SK-MEL-5 (cell line): Measurements from ENCODE around the genes SCYGR2 and DAW1.

DNA sequence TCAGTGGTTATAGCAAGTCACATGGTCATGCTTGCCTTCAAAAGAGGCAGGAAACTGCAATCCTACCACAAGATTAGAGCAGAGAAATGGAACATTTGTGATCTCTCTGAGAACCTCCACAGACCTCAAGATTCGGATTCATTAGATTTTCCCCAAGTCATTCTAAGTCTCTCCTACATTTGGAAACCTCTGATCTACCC is 48.5 kb upstream of the CCDC195 start:
RAMPAGE:
- cytosol, long total RNA, result no peak
- long total RNA, result no peak
- nucleus, long total RNA, result no peak

RAMPAGE:
- cytosol, long total RNA, result no peak
- long total RNA, result no peak
- nucleus, long total RNA, result no peak
Observed at GRCh38 chr2:224953153-224953686, 89.0 kb downstream of the DOCK10 start.

GRCh38 chr2:226087597-226088251 is 688.2 kb downstream of the NYAP2 start:
RAMPAGE:
- cytosol, long total RNA, result no peak
- long total RNA, result no peak
- nucleus, long total RNA, result no peak

GRCh38 chr2:226540158-226540689 is 259.4 kb downstream of the IRS1 start:
RAMPAGE:
- cytosol, long total RNA, result no peak
- long total RNA, result no peak
- nucleus, long total RNA, result no peak

RAMPAGE:
- cytosol, long total RNA, result no peak
- long total RNA, result no peak
- nucleus, long total RNA, result no peak
Observed at GRCh38 chr2:226649765-226650752, 149.6 kb downstream of the IRS1 start.

DNA sequence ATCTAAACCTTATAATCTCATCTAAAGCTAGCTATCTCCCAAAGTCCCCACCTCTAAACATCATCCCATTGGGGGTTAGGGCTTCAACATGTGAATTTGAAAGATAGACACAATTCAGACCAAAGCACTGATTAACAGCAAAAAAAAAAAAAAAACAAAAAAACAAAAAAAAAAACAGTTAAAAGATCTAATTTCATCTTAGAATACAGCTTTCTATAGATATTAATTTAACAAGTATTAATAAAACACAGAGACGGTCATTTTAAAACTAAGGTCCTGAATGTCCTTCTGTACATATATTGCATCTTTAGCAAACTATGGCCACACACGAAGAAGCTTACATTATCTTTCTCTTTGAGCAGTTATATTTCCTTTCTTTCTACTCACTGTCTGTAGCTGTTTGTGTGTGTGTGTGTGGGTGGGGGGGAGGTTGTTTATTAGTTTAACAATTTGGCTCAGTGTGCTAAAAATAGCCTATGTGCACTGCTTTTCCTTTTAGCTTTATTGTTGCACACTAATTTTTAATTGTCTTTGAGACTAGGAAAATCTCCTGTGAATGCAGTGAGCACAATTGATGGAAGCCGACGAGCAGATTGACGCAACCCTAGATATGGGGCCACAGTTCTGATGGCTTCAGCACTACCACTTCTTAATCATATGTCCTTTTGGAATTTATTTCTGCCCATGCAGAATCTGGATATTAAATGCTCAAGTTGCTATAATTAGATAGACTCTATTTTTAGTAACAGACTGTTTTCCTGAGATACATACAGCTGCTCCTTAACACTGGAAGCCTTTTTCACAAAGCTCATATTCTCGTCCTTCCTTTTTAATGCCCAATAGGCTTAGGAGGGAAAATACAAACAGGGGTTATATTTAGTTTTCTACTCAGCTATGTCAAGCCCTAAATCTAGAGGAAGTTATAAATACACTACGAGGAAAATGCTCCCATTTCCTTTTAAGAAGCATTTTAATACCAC is 109.2 kb downstream of the IRS1 start:
RAMPAGE:
- cytosol, long total RNA, result no peak
- long total RNA, result no peak
- nucleus, long total RNA, result no peak

DNA sequence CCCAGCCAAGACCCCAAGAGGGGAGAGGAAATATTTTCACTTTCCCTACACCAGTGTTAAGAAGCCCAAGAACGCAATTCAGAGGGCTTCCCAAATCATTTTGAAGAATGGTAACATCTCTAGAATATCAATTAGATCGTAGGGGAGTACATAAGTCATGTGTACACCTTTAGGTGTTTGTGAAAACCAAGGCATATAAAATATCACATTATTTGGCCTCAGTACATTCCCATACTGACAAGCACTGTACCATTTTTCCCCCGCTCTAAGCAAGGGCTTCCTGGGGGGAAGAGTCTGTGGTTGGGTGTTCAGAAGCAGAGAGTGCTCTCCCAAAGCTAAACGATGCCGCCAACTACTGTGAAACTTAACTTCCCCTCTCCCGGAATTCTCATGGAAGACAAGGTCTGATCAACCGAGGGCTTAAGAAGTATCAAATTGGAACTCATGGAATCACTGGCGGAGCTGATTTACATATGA is 535 bp upstream of the MFF start:
RAMPAGE:
- cytosol, long total RNA, result no peak
- long total RNA, result no peak
- nucleus, long total RNA, result no peak

GRCh38 chr2:227479702-227480676 is 8.0 kb downstream of the AGFG1 start:
RAMPAGE:
- cytosol, long total RNA, result no peak
- long total RNA, result no peak
- nucleus, long total RNA, result no peak

RAMPAGE:
- cytosol, long total RNA, result no peak
- long total RNA, result no peak
- nucleus, long total RNA, result no peak
Observed at GRCh38 chr2:227546977-227547469, 51.7 kb upstream of the SCYGR2 start.

DNA sequence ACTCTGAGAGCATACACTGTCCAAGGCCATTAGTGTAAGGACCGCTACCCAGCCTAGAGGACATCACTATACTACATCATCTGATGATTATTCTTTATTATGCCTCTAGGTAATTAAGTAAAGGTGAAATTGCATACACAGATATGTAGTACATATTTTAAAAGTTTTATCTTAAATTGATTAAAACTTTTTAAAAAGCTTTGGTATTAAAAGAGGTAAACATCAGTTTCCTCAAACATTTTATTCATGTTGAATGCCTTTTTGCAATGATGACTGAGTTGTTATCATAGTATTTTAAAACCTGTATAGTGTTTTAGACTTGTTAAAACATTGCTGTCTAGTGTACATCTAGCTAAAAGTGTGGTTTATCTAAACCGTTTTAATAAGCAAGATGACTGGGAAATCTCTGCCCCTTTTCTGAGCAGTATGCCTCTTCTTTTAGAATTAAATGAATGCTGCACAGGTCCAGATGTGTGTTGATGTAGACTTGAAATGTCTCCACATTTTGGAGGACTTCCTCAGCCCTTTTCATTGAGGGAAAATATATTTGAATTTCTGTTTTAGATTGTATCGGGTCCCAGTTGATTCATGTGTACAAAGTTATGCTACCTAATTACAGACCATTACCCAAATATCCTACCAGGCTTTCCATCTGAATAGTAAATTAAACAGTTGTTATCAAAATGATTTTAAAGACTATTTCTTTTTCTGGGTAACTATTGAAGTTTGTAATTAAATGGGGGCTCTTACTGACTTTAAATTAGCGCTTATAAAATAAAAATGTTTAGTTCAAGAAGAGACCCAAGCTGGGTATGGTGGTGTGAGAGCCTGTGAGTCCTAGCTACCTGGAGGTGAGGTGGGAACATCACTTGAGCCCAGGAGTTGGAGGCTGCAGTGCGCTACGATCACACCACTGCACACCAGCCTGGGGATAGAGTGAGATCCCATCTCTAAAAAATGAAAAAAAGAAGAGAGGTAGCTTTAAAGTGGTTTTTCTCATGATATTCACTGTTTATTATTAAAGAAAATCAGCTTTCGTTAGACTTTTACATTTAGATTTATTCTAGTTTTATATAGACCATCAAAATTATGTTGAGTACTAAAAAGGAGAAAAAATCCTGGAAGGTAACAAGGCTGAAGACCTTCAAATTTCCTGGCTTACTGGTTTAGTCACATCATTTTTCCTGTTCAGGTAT is 42.3 kb upstream of the SCYGR2 start:
RAMPAGE:
- cytosol, long total RNA, result no peak
- long total RNA, result no peak
- nucleus, long total RNA, result no peak

RAMPAGE:
- cytosol, long total RNA, result no peak
- long total RNA, result no peak
- nucleus, long total RNA, result no peak
Observed at GRCh38 chr2:227598553-227598985, at the start of gene SCYGR2. Gene SCYGR2 (plus strand): TSS chr2:227598893.

DNA sequence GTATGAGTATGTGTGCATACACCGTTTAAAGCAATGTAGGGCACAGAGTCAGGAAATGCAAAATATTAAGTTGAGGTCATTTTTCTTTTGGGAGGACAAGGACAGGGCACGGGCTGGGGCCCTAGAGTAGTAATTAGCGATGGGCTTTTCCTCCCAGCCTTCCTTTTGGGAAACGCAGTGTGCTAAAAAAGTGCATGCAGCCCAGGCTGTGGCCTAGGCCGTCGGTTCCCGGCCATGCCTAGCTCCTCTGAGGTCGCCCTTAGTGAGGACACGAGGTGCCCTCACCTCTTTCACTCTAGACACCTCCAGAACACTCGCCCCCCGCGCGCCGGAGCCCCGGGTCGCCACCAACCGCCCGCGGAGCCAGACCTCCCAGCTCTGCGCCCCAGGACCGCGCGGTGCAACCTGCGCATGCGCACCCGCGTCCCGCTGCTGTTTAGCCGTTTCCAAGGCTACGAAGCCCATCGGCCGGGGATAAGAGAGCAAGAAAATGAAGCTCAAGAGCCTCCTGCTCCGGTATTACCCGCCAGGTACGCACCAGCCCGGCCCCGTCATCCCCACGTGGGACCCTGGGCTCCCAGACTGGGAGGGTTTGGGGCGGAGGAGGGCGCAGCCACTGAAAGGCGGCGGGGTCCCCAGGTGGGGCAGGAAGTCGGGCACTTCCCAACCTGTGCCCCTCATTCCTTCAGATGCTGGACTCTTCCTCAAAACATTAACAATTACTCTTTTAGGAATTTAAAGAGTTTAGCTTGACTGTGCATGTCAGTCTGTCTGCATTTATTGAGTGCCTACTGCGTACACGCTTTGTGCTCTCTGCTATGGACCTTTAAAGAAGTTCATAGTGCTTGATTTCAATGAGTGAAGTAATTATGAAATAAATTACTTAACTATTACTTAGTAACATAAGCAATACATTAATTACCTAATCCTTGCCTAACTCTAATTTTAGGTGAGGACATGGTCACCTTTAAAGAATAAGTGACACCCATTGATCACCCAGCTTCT is at the start of gene DAW1:
TSS of gene DAW1 (plus strand) at position 432 of the 1,005 bp plus-strand sequence.
RAMPAGE:
- cytosol, long total RNA, result no peak
- long total RNA, result no peak
- nucleus, long total RNA, result no peak

GRCh38 chr2:228840383-228841344 is 430.4 kb downstream of the PID1 start:
RAMPAGE:
- cytosol, long total RNA, result no peak
- long total RNA, result no peak
- nucleus, long total RNA, result no peak

GRCh38 chr2:229127590-229128328 is 143.3 kb downstream of the PID1 start:
RAMPAGE:
- cytosol, long total RNA, result no peak
- long total RNA, result no peak
- nucleus, long total RNA, result no peak

DNA sequence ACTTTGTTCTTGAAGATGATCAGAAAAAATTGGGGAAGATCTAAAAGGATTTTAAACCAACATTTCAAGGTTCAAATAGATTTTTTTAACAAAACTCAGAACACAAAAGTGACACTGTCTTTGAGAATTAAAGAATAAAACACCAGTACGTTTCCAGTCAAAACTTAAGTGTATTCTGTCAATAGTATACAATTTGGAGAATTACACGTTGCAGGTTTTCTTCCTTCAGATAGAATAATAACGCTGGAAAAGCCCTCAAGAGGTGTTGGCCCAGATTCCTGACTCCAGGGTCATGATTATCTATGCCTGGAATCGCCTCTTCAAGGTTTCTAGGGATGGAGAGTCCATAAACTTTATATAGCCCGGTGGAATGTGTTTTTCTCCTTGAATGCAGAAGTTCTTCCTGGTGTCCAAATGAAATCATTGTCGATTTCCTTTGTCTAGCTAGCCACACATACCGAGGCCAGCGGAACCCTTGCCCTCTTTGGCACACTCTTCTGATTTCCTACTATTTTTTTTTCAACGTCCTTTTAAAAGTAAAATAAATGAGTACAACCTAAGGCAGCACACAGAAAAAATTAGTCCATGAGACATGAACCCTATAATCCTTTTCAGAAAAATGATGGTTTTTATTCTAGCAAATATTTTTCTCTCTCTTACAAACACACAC is 117.9 kb downstream of the PID1 start:
RAMPAGE:
- cytosol, long total RNA, result no peak
- long total RNA, result no peak
- nucleus, long total RNA, result no peak

RAMPAGE:
- cytosol, long total RNA, result no peak
- long total RNA, result no peak
- nucleus, long total RNA, result no peak
Observed at GRCh38 chr2:229180598-229181216, 90.4 kb downstream of the PID1 start.

DNA sequence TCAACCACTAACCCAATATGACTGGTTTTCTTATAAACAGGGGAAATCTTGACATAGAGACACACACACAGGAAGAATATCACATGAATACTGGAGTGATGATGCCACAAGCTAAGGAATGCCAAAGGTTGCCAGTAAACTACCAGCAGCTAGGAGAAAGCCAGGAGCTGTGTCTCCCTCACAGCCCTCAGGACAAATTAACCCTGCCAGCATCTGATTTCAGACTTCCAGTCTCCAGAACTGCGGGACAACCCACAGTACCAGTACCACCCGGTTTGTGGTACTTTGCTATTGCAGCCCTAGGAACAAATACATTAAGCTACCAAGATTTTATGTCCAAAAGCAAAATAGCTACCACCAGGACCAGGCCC is 10.1 kb downstream of the PID1 start:
RAMPAGE:
- cytosol, long total RNA, result no peak
- long total RNA, result no peak
- nucleus, long total RNA, result no peak

DNA sequence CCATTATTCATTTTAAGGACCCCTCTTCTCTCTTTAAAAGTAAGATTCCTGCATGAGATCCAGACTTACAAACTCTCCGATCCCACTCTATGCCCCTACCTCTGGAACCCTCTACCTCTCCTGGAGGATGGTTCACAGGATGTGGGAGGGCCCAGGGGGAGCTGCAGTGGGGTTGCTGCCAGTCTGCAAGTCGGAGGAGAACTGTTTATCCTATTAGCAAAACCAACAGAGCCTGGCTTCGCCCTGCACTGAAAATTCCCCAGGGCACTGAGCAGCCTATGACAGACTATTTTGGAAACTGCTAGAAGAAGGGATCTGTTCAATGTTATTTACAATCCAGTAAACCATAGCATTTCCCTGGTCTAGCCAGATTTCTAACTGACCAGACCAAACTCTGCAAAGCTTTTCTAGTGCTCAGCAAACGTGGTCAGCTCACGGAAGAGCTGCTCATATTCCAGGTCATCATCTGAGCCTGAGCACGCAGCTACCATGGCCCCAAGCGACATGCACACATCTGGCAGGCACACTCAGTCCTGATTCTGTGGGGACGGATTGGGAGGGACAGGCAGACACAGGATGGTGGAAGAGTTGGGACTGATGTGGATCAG is 64.8 kb upstream of the PID1 start:
RAMPAGE:
- cytosol, long total RNA, result no peak
- long total RNA, result no peak
- nucleus, long total RNA, result no peak

DNA sequence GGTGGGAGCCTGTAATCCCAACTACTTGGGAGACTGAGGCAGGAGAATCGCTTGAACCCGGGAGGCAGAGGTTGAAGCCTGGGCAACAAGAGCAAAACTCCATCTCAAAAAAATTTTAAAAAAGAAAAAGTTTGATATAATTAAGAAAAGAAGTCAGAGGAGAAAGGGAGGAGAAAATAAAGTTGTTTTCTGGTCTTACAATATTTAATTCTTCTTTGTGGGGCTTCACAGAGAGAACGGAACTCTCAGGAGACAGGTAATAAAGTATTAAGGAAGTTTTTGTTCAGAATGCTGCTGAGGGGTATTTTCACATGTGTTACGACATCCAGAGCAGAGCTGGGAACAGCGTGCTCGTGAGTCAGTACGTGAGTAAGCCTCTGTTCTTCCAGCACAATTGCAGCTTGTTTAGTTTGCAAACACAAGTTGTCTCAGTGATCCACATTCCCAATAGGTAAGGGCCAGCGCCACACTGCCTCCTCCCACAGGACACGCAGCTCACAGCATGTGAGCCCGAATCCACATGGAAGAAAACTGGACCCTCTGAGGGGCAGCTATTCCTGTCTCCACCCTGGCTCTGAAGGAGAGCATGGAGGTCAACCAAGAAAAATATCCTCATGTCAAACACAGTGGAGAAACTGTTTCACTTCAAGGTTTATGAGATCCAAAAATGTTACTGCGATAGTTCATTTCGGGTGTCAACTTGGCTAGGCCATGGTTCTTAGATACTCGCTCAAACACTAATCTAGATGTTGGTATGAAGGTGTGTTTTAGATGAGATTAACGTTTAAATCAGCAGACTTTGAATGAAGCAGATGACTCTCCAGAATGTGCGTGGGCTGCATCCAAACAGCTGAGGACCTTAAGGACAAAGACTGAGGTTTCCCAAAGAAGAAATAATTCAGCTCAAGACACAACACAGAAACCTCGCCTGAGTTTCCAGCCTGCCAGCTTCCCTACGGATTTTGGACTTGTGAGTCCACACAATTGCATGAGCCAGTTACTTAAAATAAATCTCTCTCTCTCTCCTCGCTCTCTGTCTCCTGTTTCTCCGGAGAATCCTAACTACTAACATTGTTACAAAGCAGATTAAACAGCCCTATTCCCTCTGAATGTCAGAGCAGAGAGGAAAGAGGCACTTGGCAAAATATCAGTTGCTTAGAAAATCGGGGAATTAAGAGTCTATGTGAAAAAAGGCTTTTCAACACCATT is 174.1 kb upstream of the PID1 start:
RAMPAGE:
- cytosol, long total RNA, result no peak
- long total RNA, result no peak
- nucleus, long total RNA, result no peak

DNA sequence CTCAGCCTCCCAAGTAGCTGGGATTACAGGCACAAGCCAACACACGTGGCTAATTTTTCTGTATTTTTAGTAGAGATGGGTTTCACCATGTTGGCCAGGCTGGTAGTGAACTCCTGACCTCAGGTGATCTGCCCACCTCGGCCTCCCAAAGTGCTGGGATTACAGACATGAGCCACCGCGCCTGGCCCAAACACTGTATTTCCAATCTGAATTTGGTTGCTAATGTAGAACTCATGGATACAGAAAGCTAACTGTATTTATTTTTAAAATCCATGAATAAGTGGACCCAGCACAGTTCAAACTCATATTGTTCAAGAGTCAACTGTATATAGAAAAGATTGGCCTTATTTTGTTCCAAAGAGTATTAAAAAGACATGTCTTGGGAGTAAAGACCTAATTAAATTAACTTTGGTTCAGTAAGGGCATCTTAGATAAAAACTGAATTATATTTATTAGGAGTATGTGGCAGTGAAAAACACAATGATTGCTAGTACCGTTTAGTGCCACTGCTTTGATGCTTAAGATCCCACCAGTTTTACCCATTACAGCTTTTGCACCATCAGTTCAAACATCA is 101.0 kb downstream of the TRIP12 start:
RAMPAGE:
- cytosol, long total RNA, result no peak
- long total RNA, result no peak
- nucleus, long total RNA, result no peak